ENCODE measurements around the gene KCNMA1.

- PRO-cap, 2 experiments, result peak in 1 of 2 experiments; most common minus-strand start chr10:75112481 (in 1)
Observed at GRCh38 chr10:75112381-75112724, 897 bp downstream of the SAMD8 start.

DNA sequence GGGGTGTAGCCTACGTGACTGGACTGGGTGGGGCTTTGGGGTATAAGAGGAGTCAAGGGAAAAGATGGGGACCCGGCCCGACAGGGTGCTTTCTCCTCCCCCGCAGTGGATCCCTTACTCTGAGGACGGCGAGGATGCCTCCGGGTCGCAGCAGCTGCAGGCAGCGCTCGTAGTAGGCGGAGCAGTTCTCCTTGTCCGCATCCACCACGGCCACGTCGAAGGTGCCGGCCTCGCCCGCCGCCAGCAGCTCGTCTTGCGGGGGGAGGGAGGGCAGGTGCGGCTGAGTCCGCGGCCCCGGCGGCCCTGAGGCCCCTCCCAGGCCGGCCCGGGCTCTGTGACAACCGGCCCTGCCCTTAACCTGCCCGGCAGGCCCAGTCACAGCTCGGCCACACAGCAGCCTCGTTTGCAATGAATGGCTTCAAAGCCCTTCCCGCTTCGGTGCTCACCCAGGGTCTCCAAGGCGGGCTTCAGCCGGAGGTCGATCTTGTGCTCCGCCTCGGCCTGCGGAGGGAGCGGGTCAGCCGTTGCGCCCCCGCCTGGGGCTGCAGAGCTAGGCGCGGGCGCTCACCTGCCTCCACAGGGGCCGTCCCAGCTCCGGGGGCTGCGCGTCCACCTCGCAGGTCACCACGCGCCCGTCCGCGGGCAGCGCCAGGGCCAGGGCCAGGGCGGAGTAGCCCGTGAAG, 1.1 kb downstream of the COMTD1 start:
- PRO-cap, 2 experiments, result no peak in any of the 2 experiments

- PRO-cap, 2 experiments, result no peak in any of the 2 experiments
Observed at GRCh38 chr10:75293985-75294460, 58.3 kb upstream of the COMTD1 start.

DNA sequence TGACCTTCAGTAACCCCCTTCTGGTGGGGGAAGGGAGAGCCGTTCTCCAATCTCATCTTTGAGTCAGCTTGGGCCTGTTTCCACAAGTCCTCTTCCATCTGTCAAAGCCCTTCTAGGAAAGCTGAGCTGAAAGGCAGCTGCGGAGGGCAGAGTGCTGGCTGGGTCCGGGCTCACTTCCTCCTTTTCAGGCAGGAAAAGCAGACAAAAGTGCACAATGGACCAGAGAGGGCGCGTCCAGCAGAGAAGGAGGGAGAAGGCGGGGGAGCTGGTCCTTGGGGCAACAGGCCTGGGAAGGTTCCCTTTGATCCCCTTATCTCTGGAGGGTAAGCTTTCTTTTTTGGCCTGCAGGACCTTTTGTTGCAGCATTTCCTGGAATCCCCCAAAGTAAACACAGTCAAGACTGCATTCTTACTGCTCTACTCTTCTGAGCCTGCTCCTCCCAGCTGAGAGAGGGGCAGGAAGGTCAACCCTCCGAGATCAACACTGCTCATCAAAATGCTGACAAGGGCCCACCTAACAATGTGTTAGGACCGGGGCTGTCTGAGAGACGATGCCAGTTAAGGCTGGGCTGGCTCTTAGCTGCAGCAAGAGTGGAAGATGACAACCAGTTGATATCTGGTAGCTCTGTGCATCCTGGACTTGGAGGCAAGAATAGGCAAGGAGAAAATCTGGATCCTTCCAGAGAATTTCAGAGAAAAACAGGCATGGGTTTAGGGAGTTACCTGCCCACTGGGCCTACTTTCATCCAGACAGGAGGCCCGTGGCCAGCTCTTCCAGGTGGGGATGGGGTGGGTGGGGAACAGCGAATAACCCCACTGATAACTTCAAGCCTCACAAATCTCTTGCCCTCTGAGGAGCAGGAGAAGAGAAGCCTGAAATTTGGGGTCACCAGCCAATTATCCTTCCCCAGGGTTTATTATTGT, 1.0 kb upstream of the LRMDA start:
- PRO-cap, 2 experiments, result no peak in any of the 2 experiments

DNA sequence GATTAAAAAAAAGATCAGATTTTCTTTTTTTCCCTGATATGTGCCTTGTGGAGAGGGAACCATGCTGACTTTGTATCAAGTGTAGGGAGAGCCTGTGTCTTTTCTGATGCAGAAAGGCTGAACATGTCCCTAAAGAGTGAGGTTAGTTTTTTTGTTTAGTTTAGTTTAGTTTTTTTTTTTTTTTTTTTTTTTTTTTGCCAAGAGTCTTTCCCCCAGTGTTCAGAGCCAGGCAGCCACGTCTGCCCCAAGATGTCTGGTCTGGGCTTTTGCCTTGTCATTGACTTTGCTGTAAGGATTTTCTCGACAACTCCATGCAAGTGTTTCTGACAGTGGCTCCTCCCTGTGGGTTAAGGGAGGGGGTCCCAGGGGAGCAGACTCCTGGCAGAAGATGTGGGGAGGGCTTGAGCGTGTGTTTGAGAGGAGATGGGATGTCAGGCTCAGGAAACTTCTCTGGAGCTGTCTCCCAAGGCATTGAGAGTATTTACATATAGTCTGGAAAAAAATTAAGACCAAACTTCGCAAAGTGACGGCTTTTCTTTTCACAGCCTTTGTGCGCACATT, 201.3 kb downstream of the LRMDA start:
- PRO-cap, 2 experiments, result no peak in any of the 2 experiments

GRCh38 chr10:75735254-75736090, 304.0 kb downstream of the LRMDA start:
- PRO-cap, 2 experiments, result no peak in any of the 2 experiments

DNA sequence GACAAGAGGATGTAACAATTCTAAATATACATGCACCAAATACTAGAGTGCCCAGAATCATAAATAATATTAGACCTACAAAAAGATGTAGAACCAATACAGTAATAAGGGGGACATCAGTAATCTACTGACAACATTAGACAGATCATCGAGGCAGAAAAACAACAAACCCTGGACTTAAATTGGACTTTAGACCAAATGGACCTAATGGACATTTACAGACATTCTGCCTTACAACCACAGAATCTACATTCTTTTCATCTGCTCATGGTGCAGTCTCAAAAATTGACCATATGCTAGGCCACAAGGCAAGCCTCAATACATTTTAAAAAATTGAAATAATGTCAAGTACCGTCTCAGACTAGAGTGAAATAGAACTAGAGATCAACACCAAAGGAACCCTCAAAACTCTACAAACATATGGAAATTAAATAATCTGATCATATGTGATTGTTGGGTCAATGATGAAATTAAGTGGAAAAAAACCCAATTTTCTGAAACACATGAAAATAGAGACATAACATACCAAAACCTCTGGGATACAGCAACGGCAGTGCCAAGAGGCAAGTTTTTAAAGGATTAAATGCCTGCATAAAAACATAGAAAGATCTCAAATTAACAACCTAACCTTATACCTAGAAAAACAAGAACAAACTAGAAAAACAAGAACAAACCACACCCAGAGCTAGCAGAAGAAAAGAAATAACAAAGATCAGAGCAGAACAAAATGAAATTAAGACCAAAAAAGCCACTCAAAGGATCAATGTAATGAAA, 388.7 kb downstream of the LRMDA start:
- PRO-cap, 2 experiments, result no peak in any of the 2 experiments

DNA sequence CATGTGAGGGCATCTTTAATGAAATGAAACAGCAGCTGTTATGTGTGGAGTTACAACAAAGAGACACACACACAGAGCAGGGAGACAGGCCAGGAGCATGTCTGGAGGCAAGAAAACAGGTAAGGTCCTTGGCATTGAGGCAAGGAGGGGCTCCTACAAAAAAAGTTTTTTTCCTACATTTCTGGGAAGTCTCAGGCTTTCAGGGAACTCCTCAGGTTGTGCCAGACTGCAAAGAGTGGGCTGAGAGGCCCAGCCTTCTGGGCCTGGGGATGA, 571.1 kb downstream of the LRMDA start:
- PRO-cap, 2 experiments, result no peak in any of the 2 experiments

DNA sequence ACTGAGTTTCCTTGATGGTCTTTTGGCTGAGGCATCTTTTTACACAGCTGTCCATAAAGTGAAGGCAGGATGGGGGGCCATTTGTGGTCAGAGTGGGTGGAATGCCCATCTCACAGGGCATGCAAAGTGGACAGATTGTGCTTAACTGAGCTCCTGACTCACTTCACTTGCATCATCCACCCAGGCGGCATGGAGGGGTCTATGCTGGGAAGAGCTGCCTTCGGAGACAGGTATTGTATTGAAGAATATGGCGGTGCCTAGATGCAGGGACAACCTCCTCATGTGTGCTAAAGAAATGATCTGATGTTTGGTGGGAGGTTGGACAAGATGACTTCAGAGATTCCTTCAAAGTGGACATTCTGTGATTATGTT, 905.2 kb downstream of the KCNMA1 start:
- PRO-cap, 2 experiments, result no peak in any of the 2 experiments

DNA sequence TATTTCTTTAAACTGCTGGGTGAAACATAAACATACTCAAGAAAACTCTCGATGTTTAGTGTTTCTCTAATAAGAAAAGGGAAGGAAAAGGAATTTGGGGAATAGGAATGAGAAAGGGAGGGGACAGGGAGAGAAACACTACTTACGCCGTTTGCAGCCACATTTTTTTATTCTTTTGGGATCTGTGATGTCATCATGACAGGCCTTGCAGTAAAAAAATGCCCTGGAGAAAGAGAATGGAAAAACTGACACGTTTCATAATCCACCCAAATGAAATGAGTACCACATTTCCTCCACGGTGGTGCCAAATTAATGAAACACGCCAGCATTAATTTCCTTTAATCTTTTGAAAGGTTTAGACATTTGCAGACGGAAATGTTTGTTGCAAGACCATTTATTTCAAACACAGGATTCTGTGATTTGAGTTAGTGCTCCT, 625.8 kb downstream of the KCNMA1 start:
- PRO-cap, 2 experiments, result no peak in any of the 2 experiments

GRCh38 chr10:77037432-77037698, 600.2 kb downstream of the KCNMA1 start:
- PRO-cap, 2 experiments, result no peak in any of the 2 experiments

DNA sequence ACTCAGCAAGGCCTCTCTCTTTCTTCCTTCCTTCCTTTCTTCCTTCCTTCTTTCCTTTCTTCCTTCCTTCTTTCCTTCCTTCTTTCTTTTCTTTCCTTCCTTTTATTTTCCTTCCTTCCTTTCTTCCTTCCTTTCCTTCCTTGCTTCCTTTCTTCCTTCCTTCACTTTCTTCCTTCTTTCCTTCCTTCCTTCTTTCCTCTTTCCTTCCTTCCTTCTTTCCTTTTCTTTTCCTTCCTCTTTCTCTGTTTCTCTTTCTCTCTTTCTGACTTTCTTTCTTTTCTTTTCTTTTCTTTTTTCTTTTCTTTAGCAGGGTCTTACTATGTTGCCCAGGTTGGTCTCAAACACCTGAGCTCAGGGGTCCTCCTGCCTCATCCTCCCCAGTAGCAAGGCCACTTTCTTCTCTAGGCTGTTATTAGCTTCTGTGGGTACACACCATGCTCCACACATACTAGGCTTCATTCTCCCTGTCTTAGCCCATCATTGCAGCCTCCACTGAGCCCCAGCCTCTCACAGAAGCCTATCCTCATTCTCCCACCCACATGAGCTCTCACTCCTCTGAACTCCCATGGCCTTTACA, 460.3 kb downstream of the KCNMA1 start:
- PRO-cap, 2 experiments, result no peak in any of the 2 experiments

- PRO-cap, 2 experiments, result no peak in any of the 2 experiments
Observed at GRCh38 chr10:77287578-77288052, 350.0 kb downstream of the KCNMA1 start.

DNA sequence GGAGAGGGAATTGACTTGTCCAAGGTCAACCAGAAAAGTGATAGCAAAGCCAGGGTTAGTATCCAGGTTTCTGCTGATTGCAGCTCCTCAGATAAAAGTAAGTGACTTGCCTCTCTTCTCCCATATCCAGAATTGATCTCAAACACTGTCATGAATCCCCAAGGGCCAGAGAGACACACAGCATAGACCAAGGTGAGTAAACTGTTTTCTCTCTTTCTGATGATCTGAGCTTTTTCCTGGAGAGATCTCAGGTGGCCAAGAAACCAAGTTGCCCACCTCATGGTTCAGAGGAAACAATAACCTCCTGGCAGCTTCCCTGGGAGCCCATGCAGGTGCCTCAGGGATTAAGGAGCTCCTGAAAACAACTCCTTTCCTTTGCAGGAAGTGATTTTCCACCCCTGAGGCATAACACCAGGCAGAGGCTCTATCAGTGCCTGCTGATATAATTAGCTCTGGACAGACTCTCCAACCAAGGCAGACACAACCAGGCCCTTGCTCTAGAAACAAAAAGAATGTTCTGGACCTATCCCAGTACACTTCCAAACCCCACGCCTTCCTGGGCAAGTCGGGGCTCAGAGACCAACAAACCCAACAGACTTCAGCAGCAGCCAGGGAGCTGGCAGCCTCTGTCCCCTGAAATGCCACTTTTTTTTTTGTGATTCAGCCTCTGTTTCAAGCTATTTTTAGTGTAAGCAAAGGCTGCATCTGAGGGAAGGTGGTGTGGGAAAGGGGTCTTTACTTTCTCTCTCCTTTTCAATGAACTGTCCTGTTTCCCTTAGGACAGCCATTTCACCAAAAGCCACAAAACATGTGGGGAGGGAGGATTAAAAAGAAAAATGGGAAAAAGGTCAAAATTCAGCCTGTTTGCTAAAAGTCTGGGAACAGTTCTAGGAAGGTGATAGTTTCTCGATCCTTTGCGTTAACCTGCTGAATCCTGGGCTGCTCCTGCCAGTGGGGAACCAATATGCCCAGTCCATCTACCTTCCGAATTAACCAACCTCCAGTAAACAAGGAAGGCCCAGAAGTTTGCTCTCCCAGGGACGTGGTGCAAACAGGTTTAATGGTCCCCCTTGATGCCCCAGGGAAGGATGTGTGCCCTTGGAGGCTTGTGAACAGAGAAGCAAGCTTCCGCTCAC, 247.0 kb downstream of the KCNMA1 start:
- PRO-cap, 2 experiments, result no peak in any of the 2 experiments

DNA sequence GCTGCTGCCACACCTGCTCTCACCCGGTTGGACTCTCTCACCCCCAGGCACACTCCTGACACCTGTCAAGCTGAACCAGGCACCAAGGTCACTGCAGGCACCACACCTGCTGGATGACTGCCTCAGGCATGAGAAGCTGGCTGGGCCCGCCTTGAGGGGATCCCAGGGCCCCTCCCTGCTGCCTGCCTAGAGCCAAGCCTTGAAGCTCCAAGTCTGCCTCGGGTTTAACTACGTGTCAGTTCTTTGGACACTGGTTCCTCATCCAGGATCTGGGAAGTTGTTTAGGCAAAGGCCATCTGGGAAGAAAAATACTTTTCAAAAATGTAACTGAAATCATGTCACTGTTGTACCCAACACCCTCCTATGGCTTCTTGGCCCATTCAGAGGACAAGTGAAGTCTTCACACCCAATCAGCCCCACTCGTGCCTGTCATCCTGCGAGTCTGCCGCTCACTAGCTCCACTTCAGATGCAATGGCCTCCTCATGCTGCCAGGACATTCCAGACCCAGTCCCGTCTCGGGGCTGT, 227.3 kb downstream of the KCNMA1 start:
- PRO-cap, 2 experiments, result no peak in any of the 2 experiments

DNA sequence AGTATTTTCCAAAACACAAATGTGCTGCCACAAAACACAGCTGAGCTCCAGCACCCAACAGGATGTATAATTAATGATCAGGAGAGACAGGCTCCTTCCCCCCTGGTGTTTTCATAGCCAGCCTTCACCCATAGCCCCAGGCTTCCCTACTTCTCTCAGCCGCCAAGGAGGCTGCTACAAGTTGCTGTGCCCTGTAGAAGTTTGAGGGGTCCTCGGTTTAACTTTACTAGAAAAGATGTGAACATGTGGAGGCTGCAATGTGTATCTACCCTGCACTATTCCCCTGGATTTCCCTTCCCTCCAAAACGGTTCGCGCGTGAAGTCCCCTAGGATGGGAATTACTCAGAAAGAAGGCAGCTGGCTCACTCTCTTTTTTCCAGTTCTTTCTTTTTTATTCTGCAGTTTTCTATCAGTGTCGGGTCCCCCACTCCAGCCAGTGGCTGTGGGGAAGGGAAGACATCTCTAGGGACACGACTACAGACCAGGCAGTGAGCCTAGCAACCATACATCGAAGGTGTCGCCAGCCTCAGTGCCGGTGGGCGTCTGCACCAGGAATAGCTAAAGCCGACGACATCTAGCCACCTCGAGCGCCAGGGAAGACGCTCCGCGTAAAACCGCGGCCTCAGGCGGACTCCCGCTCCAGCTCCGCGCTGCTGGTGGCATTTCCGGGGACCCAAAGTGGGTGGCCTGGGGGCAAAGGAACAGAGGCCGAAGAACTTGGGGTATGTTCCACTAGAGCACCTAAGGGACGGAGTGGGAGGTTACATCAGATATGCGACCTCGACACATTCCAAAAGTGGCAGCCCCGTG, 1.6 kb downstream of the KCNMA1 start:
- PRO-cap, 2 experiments, result no peak in any of the 2 experiments

- PRO-cap, 2 experiments, result no peak in any of the 2 experiments
Observed at GRCh38 chr10:77637108-77638172, at the start of gene KCNMA1. TSS of gene KCNMA1 (minus strand) at chr10:77637808.

DNA sequence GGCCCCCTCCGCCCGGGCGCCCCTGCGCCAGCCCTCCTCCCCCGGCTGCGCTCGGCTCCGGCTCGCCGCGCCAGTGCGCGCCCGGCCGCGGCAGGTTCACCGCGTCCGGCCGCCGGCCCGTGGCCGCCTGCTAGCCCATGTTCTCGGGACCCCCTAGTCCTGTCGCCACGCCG, 451 bp upstream of the KCNMA1 start:
- PRO-cap, 2 experiments, result no peak in any of the 2 experiments

GRCh38 chr10:77709935-77710678, 72.5 kb upstream of the KCNMA1 start:
- PRO-cap, 2 experiments, result no peak in any of the 2 experiments

- PRO-cap, 2 experiments, result no peak in any of the 2 experiments
Observed at GRCh38 chr10:77810421-77810817, 116.1 kb downstream of the DLG5 start.